ENCODE measurements around a stretch of chr4.

- PRO-cap: no peak
Observed at GRCh38 chr4:8191074-8191924, 7.8 kb upstream of the SH3TC1 start.

- PRO-cap: no peak
Observed at GRCh38 chr4:8197954-8198722, 952 bp upstream of the SH3TC1 start.

DNA sequence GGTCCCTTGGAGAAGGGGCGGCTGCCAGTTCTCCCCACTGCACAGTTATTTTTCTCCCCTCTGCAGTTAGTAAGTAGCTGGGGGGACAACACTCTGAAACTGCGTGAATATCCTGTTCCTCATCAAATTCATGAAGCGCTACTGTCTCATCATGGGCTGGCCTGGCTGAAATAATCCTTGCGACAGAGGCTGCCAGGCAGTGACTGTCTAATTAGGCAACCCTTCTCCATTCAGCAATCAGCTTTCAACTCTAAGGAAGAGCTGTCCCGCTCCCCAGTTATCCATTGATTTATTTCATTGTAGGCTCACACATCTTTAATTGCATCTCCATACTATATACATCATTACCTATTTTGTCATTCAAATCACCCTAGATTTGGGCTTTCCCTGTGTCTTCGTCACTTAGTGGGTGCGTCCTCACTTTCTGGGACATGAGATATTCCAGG, 8.3 kb downstream of the SH3TC1 start:
- PRO-cap: no peak

DNA sequence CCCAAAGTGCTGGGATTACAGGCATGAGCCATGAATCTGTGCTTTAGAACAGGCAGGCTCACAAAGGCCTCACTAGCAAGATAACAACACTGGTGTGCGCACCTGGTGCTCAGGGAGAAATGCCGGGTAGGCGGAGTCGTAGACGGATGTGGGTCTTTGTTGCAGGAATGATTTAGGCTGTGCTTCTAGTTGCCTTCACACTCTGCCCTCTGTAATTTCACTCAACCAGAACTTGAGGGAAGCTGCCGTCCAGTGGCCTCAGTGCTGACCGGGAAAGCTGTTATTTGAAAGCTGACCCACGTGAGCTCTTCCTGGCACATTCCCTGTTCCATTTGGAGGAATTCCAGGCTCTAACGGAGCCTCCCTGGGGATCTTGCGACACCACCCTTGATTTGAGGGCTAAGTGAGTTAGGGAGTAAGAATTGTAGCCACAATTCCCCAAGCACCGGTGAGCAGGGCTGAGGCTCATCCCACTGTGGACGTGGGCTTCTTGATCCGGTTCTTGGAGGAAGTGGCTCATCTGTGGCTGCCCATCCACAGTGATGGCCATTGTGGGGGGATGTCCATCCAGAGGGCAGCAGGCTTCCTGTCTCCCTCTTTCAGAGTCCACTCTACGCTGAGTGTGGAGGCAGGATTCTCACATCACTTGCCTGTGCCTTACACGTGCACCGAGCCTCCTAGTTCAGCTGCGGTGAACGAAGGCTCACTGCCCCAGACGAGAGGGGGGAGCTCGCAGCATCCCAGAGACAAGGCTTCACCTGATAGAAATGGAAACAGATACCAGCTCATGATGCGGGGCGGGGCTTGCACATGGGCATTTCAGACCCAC, 16.1 kb downstream of the SH3TC1 start:
- PRO-cap: no peak

GRCh38 chr4:8226957-8227679, 28.0 kb downstream of the SH3TC1 start:
- PRO-cap: no peak

GRCh38 chr4:8272954-8273393, 3.4 kb downstream of the HTRA3 start:
- PRO-cap: no peak

- PRO-cap: no peak
Observed at GRCh38 chr4:8286502-8286899, 16.9 kb downstream of the HTRA3 start.

DNA sequence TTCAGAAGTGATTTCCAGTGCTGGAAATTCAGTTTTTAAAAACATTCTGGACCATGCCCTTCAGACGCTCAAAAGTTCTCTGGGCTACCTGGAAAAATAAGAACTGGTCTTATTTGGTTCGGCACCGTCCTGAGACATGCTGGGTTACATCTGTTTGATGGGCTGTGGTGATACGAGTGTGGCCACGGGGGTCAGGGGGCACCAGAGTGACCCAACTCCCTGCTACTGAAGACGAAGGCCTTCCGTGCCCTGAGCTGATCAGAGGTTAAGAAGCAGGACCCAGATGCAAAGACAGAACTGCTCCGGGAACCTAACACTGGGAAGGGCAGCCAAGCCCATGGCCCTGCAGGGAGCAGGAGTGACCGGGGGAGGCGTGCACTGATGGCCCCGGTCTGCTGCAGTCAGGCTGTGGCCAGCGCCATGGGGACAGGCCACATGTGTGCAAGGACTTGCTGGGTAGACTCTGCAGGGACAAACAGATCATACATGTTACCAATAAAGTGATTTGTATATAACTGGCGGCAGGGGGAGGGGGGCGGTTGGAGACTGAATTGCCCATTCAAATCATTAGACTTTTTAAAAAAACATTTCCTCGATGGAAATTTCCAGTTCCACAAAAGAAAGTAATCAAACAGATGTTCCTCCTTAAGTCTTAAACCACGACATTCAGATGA, 74.6 kb downstream of the ACOX3 start:
- PRO-cap: no peak

- PRO-cap: no peak
Observed at GRCh38 chr4:8525459-8525846, 54.7 kb upstream of the GPR78 start.

DNA sequence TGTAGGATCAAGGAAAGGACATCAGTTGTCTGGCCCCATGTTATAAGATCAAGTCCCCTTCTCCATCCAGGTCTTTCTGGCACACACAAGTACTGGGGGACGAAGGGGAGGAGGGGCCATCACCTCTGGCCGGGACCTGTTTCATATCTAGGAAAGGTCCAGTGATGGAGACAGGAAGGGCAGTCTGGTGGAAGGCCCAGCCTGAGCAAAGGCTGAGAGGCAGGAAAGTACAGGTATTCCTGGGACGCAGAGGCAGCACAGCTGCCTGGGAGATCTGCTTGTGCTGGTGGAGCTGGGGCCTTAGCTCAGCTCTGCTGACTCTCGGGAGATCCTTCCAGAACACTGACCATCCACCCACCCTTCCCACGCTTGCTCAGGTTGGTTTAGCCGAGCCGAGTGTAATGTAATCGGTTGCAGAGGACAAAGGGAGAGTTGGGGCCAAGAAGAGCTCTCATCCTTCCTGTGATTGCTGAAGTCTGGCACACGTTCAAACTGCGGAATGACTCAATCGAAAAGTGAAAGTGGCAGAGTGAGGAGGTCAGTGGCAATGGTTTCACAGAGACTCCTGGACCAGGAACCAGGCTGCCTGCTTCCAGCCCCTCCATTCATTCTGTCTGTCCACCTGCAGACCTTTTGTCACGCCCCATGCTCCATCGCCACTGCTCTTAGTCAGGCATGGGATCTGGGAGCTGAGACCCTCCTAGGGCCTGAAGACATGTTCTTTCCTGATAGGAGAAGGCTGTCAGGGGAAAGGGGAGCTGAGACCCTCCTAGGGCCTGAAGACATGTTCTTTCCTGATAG, 43.1 kb upstream of the GPR78 start:
- PRO-cap: no peak

GRCh38 chr4:8860625-8861845, 10.6 kb downstream of the HMX1 start:
- PRO-cap: no peak

DNA sequence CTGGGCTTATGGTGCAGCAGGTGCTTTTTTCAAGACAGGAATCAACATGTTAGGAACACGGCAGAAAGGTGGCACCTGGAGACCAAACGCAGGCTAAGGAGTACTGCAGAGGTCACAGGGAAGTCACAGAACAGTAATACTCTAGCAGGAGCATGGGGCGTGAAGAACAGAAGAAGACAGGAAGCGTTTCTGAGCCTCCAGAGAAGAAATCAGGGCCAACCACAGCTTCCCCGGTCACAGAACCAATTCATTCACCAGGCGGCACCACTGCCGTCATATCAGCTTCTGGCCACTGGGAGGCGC, 78.1 kb upstream of the DRD5 start:
- PRO-cap: no peak

DNA sequence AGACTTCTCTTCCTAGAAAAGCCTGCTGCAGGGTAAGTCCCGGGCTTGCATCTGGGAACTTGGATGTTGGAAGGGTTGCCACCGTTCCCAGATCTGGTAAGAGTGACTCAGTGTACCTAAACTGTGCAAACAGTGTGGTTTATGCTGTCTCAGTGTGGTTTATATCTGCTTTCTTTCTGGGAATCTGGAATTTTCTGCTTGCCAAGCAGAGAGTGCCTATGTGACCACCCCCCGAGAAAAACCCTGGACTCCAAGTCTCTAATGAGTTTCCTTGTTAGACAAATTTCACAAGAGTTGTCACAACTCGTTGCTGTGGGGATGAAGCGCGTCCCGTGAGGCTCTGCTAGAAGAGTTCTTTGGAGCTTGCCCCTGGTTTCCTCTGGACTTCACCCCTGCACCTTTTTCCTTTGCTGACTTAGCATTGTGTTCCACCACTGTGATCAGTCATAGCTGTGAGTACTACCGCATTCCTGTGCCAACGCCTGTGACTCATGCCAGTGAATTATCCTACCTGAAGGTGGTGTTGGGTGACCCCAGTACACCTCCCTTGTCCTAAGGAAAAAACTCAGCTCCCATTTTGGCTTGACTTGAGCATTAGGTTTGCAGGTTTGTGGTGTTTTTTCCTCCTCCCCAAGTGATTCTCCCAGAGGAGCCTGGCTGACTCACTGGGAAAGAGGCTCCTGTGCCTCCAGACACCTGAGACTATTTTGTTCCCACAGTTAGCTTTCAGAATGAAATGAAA, 14.5 kb downstream of the SLC2A9 start:
- PRO-cap: unidirectional peak, minus-strand start at position 245 of the sequence; unidirectional peak, minus-strand start at position 345 of the sequence

DNA sequence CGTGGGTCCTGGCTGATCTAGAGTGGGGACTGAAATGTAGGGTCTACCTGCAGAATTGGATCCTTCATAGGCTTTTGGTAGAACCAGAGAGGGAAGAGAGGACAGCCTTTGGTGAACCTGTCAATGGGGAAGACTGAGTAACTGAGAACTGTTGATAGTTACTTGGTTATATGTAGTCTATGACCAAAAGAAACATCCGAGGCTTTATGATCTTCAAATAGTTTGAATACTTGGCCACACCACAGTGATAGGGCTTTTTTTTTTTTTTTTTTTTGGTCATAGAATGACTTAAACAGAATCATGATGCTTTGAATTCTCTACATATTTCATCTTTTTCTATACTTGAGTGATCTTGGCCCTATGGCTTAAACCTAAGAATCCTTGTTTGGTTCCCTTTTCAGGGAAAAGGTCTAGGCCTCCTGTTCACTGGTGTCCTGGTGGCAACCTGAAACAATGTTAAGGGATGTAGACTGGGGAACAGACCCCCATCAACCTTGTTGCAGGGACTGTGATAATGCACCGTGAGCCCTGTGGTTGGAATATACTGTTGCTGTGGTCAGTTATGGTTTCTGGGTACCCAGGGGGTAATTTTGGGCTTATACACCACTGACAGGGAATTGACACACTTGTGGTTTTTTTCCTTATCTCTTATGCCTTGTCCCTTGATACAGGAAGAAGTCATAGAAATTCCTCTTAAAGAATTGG, 63.8 kb upstream of the WDR1 start:
- PRO-cap: no peak

DNA sequence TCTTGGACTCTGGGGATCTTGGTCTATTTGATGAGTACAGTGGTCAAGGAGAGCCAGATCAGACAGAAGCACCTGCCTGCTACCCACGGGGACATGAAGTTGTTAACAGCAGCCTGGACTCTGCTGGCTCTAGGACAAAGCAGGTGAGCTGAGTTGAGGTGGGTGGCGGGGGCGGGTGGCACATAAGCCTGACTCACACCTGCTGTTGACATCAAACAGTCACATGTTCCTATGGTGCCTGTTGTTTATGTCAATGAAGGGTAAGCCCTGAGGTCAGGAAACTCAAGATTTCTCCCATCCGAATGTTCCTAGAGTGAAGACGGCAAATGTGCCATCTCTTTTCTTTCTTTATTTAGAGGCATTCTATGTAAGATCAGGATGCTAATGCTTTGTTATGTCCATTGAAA, 50.2 kb upstream of the CLNK start:
- PRO-cap: no peak

GRCh38 chr4:11073688-11074113, 355.0 kb downstream of the HS3ST1 start:
- PRO-cap: no peak

DNA sequence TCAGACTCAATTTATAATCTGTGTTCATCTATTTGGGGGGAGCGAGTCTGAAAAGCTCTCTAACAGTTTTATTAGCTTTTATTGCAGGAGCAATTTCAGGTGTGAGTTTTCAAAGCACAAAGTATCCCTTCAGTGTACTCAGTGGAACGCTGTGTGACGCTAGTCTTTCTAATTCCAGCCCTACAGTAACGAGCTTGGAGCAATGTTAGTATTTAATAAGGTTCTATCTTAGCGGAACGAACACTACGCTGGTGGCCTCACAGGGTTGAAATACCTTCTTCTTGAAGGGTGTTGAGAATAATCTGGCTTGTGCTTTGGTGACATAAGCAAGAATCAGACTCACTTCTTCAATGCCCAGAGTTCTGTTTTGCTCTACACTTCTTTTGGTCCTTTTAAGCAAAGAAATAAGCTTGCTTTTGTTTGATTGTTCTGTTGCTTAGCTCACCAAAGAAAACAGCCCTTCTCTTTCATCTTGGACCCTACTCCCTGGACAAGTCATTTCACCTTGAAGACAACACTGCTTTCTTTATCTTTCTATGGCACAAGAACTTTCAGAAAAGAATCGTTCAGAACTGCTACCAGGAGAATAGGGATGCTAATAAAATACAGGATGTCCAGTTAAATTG, 8.2 kb downstream of the HS3ST1 start:
- PRO-cap: no peak

GRCh38 chr4:13588509-13589405, 38.8 kb downstream of the BOD1L1 start:
- PRO-cap: no peak

GRCh38 chr4:13640130-13640766, 12.7 kb upstream of the BOD1L1 start:
- PRO-cap: no peak

DNA sequence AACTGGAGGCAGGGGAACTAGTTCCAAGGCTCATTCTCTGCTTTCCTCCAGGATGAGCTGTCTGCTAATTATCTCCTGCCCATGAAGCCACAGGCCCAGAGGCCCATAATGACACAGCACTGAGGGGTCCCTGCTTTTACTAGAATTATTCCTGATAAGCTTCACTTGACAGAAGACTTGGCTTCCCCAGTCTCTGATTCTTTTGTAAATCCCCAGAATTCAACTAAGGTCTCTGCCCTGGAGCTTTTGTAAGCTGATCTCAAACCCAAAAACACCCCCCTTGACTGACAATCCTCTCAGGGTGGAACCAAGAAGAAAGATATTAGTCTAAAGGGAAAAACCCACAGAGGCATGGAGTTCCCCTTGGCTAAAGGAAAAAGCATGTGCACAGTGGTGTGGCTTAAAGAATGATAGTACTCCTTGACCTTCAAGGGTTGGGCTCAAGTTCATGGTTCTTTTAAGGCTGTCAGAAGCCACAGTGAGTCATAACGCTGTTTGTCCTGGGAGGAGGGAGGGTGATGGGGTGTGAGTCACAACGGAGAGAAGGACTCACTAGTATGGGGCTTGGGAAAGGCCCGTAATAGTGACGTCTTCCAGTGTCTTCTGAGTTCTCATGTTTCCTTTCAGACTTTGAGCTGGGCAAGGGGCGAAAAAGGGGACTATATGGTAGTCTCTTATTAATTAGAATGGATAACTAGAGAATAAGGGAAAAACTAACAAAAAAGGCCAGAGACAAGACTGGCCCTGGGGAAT, 146.0 kb upstream of the CPEB2 start:
- PRO-cap: no peak